ENCODE measurements around a stretch of chr4.

GRCh38 chr4:38759519-38759809 is 23.3 kb downstream of the TLR10 start:
- PRO-cap: no peak

DNA sequence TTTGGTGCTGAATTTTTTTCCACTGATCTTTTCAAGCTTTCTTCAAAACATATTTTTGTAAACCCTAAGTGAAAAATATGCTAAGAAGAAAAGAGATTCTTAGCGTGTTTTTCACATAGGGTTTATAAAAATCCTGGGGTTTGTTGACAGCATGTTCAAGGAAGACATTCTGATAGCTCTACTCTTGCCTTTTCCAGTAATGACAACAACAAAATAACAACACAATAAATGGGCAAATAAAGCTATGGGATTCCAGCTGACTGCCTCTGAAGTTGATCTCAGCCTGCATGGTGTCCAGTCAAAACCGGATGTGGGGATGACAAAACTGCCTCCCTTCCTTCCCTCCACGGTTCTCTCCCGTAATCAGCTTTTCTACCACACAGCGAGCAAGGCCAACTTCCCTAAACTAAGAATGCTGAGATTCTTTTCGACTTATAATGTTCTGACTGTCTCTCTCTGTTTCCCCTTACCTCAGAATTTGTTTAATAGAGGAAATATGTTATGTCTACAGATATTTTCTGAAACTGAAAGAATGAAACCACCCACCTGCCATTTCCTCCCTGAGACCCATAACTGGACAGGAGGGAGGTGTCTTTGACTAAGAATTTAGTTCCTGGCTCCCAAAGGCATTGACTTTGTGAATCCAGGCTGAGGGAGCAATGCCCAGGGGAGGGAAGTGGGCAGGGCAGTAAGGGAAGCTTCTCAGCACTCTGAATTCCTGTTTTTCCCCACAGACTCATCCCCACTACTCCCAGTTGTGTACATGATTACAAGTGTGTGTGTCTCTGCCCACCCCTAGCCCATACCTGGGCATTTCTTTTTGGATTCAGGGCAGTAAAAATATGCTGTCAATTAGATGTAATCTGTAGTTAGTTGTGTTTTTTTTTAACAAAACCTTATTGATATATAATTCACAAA is 1.0 kb upstream of the TLR1 start:
- PRO-cap: no peak

DNA sequence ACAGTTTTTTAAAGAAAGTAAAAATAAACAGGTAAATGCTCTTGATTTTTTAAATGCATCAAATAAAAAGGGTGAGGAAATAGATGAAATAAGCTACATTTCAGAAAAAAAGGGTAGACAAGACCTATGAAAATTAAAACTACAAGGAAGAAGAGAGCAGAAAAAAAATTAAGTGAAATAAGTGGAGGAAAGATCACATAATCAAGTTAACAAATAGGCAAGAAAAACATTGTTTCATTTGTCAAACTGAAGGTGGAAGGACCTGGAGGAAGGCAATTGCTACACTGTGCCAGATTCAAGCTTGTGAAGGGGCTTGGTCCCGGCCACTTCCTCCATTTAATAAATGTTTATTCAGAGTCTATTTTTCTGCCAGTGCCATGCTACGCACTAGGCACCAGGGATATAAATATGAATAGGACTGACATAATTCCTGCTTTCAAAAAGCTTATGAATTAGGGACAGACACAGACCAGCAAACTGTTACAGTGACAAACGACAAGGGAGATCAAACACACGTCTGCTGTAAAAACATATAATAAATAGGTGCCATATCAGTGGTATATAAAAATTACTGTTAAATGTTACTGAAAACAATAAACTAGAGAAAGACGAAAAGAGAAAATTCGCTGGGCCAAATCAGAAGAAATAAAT is 646 bp downstream of the TLR6 start:
- PRO-cap: no peak

- PRO-cap: no peak
Observed at GRCh38 chr4:38985209-38985885, 46.9 kb downstream of the TMEM156 start.

DNA sequence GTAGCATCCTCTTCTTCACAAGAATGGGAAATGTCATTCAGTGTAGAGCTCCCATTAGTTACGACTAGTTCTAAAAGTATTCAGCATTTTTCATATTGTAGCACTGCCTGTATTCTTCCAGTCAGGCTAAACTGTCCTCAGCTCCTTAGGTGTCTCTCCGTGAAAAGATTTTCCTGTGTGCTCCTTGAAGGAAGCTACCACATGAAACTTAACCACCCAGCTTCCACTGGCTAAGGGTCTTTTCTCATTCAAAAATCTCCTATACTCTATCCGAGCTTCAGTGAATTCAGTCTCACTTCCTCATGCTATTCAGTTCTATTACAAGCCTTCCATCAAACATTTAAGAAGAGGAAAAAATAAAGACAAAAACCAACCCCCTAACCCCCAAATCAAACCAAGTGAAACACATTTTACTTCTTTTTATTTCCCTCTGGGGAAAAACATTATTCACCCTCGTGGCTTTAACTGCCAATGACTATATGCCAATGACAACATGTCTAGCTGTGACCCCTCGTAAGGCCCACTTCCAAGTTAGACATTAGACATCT is 16.2 kb upstream of the WDR19 start:
- PRO-cap: no peak

GRCh38 chr4:39231606-39232518 is 49.5 kb downstream of the WDR19 start:
- PRO-cap: no peak

GRCh38 chr4:39366888-39367071 is 618 bp upstream of the RFC1 start:
- PRO-cap: no peak

- PRO-cap: no peak
Observed at GRCh38 chr4:39446266-39446582, 12.5 kb downstream of the RPL9 start.

DNA sequence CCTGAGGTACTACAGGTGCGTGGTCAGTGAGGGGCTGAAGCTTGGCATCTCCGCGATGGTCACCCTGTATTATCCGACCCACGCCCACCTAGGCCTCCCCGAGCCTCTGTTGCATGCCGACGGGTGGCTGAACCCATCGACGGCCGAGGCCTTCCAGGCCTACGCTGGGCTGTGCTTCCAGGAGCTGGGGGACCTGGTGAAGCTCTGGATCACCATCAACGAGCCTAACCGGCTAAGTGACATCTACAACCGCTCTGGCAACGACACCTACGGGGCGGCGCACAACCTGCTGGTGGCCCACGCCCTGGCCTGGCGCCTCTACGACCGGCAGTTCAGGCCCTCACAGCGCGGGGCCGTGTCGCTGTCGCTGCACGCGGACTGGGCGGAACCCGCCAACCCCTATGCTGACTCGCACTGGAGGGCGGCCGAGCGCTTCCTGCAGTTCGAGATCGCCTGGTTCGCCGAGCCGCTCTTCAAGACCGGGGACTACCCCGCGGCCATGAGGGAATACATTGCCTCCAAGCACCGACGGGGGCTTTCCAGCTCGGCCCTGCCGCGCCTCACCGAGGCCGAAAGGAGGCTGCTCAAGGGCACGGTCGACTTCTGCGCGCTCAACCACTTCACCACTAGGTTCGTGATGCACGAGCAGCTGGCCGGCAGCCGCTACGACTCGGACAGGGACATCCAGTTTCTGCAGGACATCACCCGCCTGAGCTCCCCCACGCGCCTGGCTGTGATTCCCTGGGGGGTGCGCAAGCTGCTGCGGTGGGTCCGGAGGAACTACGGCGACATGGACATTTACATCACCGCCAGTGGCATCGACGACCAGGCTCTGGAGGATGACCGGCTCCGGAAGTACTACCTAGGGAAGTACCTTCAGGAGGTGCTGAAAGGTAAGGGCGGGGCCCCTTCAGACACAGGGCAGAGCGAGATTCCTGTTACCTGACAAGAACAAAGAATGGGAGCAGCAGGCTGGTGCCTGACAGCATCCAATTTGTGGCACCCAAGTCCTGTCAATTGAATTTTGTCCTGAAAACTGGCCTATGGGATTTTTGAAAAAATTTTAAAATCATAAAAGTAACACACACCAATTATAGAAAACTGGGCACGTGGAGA is 11.8 kb downstream of the RPL9 start:
- PRO-cap: no peak

DNA sequence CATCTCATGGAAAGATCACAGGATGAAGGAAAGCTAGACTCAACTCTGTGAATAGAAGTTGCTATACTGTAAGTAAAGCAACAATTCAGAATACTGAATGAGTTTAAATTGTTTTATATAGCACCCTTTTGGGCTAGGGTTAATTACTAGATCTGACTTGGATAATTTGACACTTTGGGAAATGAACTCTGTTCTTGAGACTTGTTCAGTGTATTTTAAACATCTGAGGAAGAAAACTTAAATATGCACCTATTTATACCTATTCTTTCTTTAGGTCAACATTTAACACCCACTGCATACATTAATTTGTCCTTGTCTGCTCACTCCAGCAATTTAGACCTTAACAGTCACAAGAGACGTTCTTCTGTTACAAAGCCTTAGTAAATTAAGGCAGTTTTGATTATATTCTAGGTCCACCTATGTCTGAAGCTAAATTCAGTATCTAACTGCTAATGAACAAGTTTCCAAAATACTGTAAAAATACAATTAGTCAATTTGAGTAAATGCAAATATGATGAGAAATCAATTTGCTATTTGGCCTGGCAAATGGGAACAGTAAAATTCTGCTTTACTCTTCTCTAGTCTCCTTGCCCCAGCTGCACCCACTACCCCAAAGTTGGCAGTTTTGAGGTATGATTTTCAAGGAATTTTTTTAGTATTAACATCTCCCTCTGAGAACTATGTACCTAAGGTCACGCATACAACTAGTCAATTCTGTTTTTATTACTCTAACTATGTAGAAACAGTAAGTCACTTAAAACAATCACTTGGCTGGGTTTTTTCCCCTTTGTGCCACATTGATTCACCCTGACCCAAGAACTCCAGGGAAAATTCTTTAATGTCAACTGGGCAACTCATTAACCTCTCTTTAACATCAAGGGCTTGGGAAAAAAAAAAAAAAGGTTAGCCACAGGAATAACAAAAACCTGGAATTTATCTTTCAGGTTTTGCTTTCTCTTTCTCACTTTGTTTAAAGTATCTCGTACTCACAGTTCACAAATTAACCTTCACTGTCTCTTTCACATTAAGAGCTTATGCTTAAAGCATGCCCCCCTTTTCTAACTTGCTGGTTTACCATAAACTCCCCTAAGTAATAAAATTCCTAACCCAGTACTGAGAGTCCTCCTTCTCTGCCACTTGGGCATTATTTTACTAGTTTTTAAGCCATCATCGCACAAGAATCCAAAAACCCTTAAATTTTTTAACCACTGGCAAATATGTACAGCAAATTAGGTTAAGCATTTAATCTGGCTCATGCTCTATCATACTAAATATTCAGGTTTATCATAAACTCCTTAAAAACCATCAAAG is 8.3 kb downstream of the RPL9 start:
- PRO-cap: no peak

DNA sequence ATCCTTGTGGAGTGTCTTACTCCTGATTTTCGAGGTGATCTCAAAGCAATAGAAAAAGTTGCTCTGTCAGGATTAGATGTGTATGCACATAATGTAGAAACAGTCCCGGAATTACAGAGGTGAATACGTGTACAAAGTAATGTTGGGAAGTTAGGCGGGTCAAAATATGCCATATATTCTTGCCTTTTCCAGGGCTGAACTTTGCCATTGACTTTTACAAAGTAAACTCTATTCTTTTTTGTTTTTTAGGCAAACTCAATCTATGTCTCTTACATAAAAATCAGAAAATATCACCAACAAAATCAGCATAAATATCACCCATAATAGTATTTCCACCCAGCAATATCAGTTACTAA is 8.7 kb downstream of the LIAS start:
- PRO-cap: no peak

DNA sequence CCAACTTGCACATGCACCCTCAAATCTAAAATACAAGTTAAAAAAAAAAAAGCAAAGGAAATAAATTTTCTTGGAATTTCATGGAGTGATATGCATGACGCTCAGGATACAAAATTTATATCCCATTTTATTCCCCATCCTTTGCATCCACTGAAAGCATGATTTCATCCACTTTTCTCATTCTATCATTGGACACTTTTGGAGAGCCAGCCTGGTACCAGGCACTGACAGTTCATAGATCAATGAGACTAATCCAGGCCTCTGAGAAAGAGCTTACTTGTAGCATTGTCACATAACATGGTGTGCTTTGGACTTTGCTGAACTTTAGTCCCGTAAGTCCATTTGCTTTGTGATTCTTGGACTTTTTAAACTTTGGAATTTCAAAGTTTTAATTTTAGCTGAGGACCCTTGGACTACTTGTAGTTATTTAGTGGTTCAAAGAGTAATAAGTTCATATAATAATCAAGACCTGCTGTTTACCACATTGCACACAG is 11.5 kb downstream of the LIAS start:
- PRO-cap: no peak

DNA sequence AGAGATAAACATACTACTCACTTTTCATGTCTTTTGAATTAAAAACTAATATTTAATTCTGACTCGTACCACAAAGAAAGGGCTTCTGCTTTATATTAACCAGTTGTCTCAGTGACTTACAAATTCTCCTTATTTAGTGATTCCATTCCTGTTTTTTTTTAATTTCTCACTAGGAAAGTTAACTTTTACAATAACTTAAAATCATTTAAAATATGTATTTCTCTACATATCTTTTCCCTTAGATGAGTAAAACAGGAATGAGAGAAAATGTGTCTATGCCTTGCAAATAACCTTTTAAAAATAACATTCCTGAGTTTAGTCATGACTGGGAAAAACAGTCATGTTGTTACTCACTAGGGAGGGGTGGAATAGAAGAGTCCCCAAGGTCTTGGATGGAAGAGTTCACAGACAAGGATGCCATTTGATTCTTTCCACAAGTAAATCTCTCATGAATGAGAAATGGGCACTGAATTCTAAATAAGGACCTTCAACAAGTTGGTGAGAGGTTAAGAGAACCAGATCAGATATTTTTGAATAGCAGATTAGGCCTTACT is 25.3 kb downstream of the UGDH start:
- PRO-cap: no peak

GRCh38 chr4:39585902-39586793 is 52.5 kb downstream of the SMIM14 start:
- PRO-cap: no peak

DNA sequence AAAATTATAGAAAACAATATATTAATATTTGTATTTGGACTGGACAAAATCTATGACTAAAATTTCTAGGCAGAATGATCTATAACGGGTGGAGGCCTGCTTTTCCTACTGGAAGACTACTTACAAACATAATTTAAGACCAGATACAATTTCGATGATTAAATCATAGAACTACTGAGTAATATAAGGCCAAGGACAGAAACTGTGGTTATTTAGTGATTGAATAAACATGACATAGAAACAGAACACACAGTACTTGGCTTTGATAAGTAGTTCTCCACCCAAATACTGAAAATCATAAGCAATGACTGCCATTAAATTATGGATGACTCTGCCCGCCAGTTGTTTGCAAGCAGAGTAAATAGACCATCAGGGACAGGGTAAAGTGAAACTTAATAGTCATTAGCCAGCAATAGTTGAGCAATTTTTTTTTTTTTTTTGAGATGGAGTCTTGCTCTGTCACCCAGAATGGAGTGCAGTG is 17.2 kb upstream of the SMIM14 start:
- PRO-cap: no peak

- PRO-cap: no peak
Observed at GRCh38 chr4:39753348-39754230, 55.7 kb downstream of the UBE2K start.

DNA sequence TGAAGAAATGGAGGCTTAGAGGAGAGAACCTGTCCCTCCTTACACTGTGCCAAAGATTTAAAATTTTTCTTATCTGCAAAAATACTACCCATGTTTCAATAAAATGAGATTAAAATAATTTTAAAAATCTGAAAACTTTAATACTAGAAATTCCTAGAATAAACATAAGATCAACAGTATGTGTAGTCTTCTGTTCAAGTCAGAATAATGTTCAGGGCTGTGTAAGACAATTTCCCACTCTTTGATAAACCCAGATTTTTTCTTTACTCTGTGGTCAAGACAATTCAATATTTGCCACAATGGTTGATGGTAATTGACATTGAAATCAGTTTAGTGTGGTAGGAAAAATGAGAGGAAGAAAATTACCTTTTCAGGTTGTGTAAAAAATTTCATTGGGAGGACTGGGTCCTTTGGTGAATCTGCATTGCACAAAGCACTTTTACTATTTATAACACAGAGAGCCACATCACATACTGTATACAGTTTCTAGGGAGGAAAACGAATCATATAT is 129.2 kb downstream of the PDS5A start:
- PRO-cap: no peak

- PRO-cap: bidirectional peak, plus-strand start at chr4:40055872, minus-strand start at chr4:40055876; bidirectional peak, plus-strand start at chr4:40056177, minus-strand start at chr4:40056187
Observed at GRCh38 chr4:40055707-40056514, 739 bp upstream of the N4BP2 start.

- PRO-cap: no peak
Observed at GRCh38 chr4:40121385-40121864, 64.8 kb downstream of the N4BP2 start.

DNA sequence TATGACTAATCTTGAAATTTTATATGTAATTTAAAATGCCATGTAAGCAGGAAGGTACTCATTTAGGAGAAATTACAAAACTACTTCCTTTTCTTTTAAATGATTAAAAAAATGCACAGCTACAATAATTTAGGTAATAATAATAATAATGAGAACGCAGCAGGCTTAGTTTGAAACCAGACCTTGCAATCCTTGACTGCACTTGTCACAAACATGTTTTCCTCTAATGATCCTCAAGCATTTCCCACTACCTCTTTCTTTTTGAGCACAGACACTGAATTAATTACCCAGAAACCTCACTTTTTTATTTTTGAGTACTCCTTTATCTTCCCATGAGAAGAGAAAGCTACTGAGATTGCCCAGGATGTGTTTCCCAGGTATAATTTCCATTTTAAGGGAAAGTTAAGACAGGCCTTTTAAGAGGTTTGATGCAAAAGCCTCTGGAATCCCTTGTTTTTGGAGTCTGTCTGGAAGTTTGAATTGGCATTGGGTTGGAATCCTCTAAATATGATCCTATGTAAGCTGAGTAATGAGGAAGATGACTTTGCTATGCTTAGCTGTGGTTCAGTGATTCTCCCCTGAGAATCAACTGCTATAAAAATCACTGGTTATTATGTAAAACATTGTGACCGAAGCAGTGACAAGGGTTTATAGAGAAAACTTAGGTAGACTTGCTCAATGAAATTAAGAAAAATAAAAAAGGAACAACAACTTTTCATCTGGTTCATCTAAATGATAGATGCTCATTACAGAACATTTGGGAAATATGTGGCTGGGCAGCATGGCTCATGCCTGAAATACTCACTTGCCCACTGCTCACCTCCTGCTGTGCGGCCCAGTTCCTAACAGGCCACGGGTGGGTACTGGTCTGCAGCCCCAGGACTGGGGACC is 10.9 kb upstream of the RHOH start:
- PRO-cap: no peak

Data from right cardiac atrium (tissue), 1 donor.